BE2C (cell line): ENCODE results near the gene FGF2.

GRCh38 chr4:118999965-119000982 is 111.6 kb downstream of the SYNPO2 start:
- RRBS: no CpG with 5 or more reads among the region's 6 CpGs

GRCh38 chr4:119027790-119028200 is 107.8 kb upstream of the MYOZ2 start:
- RRBS: no CpG with 5 or more reads among the region's 1 CpG

GRCh38 chr4:119283046-119284207 is 17.0 kb downstream of the C4orf3 start:
- RRBS: no CpG with 5 or more reads among the region's 5 CpGs

DNA sequence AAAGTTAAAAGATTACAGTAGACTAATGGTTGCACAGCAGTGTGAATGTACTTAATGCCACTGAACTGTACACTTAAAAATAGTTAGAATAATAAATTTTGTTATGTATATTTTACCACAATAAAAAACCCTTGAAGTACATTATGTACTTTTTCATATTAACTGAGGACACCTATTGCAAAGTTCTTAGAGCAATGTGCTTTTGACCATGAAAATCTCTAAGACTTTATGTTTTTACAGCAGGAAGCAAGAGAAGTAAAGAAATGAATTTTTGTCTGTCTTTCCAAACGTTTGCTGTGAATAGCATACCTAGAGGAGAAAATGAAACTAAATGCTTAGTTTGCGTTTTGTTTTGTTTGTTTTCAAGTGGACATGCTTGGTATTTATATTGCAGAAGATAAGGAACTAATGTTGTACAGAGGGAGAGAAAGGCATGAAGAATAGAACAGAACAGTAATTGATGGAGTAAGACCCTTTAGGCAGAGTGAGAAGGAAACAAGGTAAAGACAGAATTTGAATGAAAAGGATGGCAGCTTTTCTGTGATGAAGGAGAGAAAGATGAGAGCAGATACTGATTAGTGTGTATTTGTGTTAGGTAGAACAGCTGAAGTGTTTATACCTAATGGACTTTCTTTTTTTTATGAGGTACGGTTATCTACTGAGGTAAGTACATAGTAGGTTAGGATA is 15.6 kb downstream of the C4orf3 start:
- RRBS: no CpG with 5 or more reads among the region's 3 CpGs

- RRBS: no CpG with 5 or more reads among the region's 3 CpGs
Observed at GRCh38 chr4:119322212-119322646, 291 bp upstream of the FABP2 start.

GRCh38 chr4:119454014-119454695 is 132.2 kb upstream of the FABP2 start:
- RRBS: no CpG with 5 or more reads among the region's 31 CpGs

DNA sequence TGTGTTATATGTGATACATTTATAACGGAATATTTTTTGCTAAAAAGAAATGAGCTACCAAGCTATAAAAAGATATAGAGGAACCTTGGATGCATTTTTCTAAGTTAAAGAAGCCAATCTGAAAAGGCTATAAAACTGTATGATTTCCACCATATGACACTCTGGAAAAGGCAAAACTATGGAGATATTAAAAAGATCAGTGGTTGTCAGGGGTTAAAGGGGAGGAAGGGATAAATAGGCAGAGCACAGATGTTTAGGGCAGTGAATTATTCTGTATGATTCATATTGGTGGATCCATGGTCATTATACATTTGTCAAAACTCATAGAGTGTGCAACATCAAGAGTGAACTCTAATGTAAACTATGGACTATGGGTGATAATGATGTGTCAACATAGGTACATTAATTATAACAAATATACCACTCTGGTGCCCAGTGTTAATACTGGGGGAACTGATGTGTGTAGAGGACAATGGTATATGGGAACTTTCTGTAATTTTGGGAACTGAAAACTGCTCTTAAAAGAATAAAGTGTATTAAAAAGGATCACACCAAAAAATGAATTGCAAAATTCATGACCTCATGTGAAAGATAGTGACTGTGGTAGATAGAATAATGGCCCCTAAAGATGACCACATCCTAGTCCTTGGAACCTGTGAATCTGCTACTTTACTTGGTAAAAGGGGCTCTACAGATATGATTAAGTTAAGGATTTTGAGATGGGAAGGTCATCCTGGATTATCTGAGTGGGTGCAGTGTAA is 146.6 kb downstream of the PDE5A start:
- RRBS: no CpG with 5 or more reads among the region's 1 CpG

GRCh38 chr4:120517889-120518451 is 404.6 kb downstream of the PRDM5 start:
- RRBS: no CpG with 5 or more reads among the region's 3 CpGs

- RRBS: no CpG with 5 or more reads among the region's 1 CpG
Observed at GRCh38 chr4:120756098-120756353, 166.5 kb downstream of the PRDM5 start.

DNA sequence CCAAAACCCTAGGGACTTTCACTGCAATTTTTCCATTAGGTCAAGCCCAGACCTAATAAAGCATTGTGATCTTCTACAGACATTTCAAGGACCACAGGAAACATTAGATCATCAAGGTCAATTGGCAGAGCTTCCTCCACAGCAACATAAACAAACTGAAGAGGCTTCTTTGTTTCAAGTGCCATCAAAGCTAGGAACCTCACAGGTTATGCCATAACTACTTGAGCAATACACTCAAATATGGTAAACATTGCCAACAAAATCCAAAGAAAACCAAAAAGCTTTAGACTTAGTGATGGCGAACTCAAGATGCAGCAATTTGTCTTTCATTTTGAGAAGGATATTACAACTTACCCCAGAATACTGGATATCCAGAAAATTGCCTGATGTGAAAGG is 144.8 kb downstream of the ANXA5 start:
- RRBS: no CpG with 5 or more reads among the region's 1 CpG

- RRBS: no CpG with 5 or more reads among the region's 5 CpGs
Observed at GRCh38 chr4:121564948-121565520, 131.7 kb downstream of the ANXA5 start.

DNA sequence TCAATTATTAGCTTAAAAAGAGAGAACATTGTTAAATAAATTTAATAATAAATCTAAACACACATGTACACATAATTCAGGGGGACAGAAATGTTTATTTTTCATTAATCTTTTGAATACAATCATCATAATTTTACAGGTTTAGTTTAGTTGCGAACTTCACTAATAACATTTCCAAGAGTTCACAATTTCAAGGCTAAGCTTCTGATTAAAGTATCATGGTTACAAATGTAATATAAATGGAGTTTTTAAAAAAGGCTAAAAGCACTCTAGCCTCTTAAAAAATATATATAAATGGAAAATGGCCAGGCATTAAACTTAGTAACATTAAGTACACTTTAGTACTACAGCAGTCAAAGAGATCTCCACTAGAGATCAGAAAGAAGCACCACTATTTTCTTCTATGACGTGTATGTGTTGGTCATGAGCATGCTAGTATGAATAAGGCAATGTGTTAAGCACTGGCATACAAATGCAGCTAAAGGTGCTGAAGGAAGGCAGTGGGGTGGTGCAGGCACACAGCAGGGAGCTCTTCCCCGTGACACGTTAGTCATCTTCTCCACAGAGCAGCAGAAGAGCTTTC is 28.8 kb downstream of the ANXA5 start:
- RRBS: no CpG with 5 or more reads among the region's 4 CpGs

GRCh38 chr4:121765971-121766363 is 1.0 kb upstream of the SMIM43 start:
- RRBS: no CpG with 5 or more reads among the region's 6 CpGs

DNA sequence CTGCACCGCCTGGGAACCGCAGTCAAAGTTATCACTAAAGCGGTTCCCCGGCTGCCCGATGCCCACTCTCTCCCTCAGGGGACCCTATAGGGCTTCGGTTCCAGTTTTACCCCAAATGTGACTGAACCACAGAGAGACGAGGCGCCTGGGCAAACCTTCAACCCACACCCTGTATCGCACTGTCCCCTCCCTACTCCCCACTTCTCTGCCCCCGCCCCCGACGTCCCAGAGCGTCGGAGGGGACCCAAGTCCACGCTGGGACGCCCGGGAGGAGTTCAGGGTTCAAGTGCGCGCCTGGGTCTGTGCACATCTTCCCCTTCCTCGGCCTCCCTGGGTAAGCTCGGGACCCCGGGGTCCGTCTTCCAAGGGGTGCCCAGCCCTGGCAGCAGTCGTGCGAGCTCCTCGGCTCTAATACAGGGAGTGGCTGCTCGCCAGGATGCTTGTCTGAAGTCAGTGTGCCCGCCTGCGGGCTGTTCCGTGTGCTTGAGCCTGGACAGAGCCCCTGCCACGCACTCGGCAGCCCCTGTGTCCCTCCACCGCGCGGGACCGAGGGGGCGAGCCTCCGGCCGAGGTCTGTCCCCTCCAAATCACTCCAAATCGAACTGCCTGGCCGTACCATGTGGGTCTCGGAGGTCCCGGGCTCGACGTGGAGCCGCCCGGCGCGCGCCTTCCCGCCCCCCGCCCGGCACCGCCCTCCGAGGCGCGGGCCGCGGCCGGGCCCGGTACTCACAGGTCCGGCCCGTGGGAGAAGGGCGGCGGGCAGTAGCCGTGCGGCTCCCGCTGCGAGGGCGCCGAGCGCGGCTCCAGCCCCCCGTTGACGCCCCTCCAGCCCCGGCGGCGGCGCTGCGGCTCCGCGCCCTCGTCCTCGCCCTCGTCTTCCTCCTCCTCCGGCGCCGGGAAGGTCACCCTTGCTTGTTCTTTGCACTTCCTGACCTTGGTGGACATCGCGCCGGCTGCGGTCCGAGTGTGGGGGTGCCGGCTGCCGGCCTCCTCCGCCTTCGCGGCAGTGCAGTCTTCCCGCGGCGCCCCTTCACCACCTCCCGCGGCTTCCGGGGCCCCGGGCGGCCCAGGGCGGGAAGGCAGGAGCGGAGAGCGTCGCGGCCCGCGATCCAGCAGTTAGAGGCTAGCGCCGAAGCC is 756 bp downstream of the TRPC3 start:
- RRBS: 7% methylated on average over 48 of the region's 115 CpGs

- RRBS: no CpG with 5 or more reads among the region's 3 CpGs
Observed at GRCh38 chr4:122295703-122296480, 82.9 kb upstream of the ADAD1 start.

DNA sequence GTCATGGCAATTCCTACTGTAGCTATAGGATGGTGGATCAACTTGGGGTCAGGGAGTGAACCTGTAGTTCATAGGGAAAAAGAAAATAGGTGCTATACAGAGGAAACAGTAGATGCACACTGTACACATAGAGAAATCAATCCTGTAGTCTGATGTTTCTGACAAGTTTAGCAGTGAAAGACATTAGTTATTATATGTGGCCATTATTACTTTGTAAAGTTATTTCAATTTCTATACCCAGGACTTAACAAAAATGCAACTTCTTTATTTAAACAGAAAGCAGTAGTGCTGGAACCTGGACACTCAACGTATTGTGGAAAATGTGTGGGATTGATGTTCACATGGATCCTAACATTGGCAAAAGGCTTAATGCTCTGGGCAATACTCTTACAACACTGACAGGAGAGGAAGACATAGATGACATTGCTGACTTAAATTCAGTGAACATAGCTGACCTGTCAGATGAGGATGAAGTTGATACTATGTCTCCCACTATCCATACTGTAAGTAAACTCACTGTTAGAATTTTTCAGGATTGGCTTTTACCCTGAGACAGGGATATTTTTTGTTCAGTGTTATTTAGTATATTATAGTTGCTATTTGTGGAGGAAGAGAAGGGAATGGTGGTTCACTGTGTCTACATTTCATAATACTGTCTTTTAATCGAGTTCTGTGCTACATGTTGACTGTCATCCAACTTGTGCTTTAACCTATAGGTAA is 63.5 kb upstream of the ADAD1 start:
- RRBS: no CpG with 5 or more reads among the region's 2 CpGs

DNA sequence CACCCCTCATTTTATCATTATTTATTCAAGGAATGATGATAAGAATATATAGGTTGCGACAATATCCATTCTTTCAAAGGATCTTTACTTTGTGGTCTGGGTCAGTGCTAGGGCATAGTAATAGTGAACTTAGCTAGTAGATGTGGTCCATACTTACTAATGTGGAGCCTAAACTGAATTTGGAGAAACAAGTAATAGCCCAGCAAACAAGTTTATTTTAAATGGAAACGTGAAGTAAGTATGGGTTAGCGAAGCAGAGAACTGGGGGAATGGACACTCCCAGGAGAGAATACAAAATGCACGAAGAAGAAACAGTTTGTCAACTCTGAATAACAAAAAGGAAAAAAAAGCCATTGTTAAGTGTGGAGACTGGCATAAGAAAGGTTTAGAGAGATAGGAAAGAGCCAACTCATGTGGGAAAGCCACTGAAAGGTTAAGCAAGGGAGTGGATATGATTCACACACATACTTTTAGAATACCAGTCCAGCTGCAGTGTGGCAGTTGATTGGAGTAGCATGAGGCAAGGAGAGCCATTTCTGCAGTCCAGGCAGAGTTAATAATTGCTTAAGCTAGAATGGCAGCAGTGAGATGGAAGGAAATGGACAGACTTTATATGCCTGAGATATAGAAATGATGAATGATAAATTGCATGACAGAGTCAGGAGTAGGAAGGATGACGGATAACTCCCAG is 37.0 kb upstream of the ADAD1 start:
- RRBS: no CpG with 5 or more reads among the region's 5 CpGs

DNA sequence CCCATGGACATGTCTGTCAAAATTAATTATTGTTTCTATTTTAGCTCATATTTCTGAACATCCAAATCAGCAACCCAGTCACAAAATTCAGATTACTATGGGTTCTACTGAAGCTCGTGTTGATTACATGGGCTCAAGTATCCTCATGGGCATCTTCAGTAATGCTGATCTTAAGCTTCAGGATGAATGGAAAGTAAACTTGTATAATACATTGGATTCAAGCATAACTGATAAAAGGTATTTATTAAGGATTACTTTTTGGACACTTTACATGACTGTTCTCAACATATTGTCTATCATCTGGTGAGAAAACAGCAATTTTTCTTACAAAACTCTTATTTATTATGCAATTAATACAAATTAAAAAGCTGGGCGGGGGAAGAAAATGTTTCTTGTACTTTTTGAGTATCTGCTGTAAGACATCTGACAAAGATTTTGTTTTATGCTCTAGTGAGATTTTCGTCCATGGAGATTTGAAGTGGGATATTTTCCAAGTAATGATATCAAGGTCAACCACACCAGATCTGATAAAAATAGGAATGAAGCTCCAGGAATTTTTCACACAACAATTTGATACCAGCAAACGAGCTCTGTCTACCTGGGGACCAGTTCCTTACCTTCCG is 29.3 kb upstream of the ADAD1 start:
- RRBS: no CpG with 5 or more reads among the region's 5 CpGs

- RRBS: no CpG with 5 or more reads among the region's 2 CpGs
Observed at GRCh38 chr4:122783777-122784344, 42.8 kb upstream of the FGF2 start.

DNA sequence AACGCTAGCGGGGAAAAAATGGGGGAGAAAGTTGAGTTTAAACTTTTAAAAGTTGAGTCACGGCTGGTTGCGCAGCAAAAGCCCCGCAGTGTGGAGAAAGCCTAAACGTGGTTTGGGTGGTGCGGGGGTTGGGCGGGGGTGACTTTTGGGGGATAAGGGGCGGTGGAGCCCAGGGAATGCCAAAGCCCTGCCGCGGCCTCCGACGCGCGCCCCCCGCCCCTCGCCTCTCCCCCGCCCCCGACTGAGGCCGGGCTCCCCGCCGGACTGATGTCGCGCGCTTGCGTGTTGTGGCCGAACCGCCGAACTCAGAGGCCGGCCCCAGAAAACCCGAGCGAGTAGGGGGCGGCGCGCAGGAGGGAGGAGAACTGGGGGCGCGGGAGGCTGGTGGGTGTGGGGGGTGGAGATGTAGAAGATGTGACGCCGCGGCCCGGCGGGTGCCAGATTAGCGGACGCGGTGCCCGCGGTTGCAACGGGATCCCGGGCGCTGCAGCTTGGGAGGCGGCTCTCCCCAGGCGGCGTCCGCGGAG is at the start of gene FGF2:
Gene FGF2, plus strand, starts transcription at position 437 of the 527 bp plus-strand sequence.
- RRBS: 1% methylated on average over 22 of the region's 55 CpGs